NT2/D1 (cell line): ENCODE results near the genes RAB15 and RAD51B.

DNA sequence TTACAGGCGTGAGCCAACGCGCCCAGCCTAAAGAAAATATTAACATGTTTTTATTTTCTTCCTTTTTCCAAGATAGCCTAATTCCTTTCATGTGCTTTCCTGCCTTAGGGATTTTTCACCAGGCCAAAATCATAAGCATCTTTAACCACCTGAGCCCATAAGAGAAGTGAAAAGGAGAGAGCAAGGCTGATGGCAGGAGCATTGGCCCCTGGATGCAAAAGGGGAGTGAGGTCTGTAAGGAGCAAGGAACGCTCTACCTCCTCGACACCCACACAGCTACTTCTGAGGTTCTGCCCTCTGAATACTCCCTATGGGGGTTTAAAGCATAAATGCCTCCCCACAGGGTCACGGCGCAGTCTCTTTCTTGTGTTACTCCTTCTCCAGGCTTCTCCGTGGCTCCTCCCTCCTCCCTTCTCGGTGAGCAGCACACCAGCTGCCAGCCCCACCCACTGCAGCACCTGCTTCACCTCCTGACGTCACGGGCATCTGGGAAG lies 67.4 kb downstream of the SPTB start:
- RRBS, 2 experiments: no CpG with 5 or more reads among the region's 11 CpGs

DNA sequence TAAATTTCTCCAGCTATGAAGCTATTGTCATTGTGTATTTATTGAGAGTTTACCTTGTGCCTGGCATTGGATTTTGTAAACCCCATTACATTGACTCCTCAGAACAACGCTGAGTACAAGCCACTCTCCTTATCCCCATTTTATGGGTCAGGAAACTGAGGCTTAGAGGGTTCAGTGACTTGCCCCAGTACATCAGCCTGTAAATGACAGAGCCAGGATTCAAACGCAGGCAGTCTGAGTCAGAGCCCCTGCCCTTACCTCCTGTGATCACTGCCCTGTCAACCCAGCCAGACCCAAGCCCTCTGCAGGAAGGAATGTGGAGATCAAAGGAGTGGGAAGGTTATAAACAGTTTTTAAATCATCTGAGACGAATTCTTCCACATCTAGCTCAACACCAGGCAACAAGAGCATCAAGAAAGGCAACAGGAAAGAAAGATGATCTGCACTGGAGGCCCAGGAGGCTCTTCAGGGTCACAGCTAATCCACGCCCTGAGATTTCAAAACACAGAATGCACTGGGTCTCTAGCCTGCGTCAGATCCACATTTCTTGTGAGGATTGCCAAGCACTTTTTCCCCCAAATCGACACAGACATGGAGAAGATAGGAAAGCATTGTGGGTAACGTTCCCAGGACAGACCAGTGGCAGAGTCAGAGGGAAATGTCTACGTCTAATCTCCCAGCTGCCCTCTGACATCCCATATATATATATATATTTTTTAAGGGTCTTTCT lies 38.5 kb downstream of the SPTB start:
- RRBS, 2 experiments: no CpG with 5 or more reads among the region's 8 CpGs

DNA sequence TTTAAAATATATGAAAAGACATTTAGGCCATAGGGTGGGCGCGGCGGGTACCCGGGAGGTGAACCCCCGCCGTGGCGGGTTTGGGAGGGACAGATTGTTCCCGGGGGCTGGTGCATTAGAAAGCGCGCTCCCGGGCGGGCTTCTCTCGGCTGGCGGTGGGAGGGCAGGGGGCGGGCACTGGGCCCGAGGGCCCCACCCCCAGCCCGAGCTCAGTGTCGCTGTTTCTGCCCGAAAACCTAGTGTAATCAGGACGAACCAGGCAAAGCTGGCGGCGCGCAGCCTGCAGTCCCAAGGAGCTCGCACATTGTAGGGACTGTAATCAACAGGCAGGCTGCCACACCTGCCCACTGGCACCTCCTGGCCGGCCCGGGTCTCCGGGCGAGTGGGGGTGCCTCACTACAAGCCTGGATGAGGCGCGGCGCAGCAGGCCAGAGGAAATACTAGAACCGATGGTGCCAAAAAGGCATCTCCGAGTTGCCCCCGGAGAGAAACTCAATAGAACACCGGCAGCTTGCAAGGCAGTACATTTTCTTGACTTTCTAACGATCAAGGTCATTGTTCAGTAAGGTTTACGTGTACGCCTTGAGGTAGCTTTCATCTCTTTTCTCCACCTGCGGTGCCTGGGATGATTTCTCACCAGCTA lies 767 bp upstream of the SPTB start:
- RRBS, 2 experiments: 2 to 3% methylated on average over 8 to 10 of the region's 39 CpGs

DNA sequence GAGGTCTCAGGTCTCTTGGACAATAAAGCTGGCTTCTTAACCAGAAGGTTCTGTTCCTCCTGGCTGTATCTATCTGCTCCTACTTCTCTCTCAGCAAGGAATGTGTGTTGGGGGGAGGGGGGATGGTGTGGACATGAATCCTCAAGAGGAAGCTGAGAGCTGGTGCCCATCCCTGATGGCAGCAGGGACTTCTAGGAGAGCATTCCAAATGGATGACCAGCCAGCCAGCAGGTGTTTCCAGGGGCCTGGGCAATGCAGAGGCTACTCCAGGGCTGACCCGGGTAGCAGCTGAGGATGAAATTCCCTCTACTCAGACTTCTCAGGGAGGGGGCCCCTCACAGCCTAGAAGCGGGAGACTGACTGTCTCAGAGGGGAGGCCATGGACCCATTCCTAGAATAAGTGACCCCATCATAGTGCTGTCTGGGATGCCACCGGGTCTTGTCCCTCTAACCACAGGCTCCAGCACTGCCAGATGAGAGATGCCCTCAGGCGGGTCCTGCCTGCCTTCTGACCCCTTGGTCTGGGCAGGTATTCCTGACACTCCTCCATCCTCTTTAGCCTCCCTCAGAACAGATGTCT lies 1.3 kb downstream of the RAB15 start:
- RRBS, 2 experiments: no CpG with 5 or more reads among the region's 4 CpGs

DNA sequence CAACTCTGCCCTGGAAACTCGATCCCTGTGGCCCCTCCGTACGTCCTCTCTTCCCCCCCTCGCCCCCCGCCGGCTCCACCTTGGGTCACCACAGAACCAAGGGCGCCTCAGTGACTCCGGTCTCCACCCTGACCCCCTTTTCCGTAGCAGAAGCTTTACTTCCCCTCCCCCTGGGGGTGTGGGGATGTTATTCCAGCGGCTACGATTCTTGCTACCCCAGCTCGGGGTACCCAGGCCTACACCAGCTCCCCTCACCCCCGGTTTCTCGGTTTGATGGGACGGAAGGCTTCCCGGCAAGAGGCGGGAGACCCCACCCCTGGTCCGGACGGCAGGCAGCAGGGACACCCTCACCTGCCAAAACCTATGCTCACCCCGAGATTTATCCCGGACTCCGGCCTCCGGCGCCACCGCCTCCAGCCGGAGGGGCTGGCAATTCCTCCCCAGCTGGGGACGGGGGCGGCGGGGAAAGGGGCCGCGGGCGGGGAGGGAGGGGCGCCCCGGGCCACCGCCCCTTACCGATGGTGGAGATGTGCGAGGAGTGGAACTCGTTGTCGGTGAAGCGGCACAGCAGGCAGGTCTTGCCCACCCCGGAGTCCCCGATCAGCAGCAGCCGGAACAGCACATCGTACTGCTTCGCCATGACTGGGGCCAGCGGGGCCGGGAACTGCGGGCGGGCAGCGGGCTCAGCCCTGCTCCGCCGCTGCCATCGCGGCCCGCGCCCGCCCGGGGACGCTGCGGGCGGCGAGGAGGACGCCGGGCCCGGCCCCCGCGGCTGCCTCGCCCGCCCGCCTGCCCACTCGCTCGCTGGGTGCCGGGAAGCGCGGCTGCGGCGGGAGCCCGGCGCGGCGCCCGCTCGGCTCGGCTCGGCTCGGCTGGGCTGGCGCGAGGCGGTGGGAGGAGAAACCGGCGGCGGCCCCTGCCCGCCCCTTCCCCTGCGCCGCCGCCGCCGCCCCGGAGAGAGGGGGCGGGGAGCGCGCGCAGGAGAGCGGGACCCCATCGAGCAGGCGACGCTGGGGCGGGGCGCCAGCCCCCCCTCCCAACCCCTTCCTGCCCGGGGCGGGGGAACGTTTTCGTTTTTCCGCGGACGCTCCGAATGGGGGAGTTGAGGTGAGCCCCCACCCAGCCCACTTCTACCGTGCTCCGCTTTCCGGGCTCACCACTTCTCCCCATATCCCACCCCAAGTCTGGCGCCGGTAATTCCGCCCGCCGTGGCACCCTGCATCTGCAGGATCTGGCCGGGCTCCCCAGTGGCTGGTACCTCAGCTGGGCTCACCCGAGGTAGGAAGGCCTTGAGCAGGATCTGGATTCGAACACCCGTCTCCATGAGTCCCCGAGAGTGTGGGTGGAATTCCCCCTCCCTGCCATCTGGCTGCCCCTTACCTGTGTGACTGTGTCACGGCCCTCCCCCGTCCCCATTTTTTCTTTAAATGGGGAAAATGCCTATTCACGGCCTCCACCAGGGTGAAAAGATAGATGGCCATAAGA lies at the start of gene RAB15:
Gene RAB15 (minus strand): TSS at position 900 of the 1,485 bp plus-strand sequence.
- RRBS, 2 experiments: 2% methylated on average over 84 to 86 of the region's 133 CpGs

DNA sequence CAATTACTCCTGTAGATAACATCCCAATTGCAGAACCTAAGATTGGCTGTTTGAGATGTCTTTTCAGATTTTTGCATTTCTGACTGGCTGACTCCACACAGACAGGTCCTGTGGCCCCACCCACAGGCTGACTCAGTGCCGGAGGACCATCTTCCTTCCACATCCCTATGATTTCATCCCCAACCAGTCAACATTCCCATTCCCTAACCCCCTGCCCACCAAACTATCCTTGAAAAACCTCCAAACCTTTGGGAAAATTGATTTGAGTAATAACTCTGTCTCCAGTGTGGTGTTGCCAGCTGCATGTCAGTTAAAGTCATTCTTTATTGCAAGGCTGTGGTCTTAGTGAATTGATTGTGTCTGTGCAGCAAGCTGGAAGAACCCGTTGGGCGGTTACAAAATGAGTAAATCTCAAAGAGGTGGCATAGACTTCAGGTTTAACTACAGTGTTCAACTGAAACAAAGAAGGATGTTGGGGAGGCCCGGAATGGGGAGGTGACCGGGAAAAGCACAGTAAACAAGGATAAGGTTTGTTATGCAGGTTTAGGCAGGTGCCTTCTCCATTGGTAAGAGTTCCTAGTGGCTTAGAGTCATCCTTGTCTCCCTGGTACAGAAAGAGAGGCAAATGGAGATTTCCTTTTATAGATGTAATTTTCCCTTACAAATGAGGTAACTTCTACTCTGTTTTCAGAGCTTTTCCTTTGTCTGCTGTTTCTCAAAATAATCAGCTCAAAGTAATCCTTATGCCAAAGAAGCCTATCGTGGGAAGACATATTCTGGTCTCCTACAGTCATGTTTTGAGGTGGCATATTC lies 10.7 kb downstream of the FNTB start:
- RRBS, 2 experiments: no CpG with 5 or more reads among the region's 6 CpGs

GRCh38 chr14:65044405-65045021 lies 57.8 kb downstream of the MAX start:
- RRBS, 2 experiments: no CpG with 5 or more reads among the region's 14 CpGs

DNA sequence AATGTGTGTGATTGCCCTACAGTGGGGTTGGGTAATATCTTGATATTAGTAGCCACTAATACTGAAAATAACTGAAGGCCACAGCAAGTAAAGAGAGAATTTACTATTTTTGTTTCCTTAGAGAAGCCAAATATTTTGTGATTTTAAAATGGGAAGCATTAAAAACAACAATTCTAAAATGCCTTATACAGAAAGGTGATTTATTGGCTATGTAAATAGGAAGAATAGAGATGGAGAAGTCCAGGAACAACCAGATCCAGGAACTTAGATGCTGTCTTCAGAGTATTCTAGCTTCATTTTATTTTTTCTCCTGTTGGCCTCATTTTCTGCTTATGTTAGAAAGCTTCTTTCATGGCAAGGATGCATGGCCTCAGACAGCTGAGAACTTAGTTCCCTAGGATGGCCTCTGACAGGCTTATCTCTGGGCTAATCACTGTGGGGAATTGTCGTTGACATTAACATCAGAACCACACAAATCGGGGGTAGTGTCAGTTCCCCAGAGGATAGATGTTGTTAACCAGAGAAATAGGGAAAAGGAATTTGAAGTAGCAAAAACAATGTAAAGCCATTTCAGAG lies 21.5 kb downstream of the FUT8 start:
- RRBS, 2 experiments: no CpG with 5 or more reads among the region's 2 CpGs

DNA sequence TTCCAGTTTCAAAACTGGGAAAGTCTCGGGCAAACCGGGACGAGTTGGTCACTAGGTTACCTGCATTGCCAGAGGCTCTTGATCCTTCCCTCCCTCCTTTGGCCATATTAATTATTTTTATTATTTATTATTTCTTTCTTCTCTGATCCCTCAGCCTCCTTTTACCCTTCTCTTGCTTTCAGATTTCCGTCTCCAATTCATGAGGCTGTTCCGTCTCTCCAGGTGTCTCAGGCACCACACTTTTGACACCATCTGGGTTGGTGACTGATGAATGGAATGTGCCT lies 523.7 kb upstream of the CCDC196 start:
- RRBS, 2 experiments: no CpG with 5 or more reads among the region's 5 CpGs

- RRBS, 2 experiments: no CpG with 5 or more reads among the region's 3 CpGs
These were observed 377.7 kb upstream of the CCDC196 start for GRCh38 chr14:66108501-66108855.

GRCh38 chr14:67427054-67427502 lies 15.1 kb upstream of the PLEK2 start:
- RRBS, 2 experiments: no CpG with 5 or more reads among the region's 21 CpGs

DNA sequence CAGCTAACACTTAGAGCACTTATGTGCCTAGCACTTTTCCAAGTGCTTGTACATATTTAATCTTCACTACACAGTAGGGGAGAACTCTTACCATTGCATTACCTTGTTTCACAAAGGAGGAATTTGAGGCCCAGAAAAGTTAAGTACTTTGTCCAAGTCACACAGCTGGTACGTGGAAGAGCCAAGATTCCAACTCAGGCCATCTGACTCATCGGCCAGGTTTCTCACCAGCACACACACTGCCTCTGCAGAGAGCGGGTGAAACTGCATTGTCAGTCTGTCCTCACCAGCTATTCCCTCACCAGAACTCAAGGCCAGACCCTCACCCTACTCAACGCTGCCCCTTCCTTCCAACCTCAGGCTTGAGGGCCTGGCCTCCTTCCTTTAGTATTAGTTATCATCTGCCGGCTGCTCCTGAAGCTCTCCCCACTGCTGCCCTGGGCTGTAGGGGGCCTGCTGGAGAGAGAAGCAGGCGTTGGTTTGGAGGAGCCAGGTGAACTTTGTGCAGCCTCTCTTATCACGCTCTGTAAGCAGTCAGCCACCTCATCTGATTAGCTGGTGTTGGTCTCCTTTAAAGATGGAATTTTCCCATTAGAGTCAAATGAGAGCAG lies 16.5 kb upstream of the PLEK2 start:
- RRBS, 2 experiments: no CpG with 5 or more reads among the region's 7 CpGs

- RRBS, 2 experiments: no CpG with 5 or more reads among the region's 2 CpGs
These were observed 1.0 kb downstream of the ARG2 start for GRCh38 chr14:67620787-67621071.

- RRBS, 2 experiments: no CpG with 5 or more reads among the region's 13 CpGs
These were observed 37.1 kb downstream of the RDH12 start for GRCh38 chr14:67738514-67739537.

DNA sequence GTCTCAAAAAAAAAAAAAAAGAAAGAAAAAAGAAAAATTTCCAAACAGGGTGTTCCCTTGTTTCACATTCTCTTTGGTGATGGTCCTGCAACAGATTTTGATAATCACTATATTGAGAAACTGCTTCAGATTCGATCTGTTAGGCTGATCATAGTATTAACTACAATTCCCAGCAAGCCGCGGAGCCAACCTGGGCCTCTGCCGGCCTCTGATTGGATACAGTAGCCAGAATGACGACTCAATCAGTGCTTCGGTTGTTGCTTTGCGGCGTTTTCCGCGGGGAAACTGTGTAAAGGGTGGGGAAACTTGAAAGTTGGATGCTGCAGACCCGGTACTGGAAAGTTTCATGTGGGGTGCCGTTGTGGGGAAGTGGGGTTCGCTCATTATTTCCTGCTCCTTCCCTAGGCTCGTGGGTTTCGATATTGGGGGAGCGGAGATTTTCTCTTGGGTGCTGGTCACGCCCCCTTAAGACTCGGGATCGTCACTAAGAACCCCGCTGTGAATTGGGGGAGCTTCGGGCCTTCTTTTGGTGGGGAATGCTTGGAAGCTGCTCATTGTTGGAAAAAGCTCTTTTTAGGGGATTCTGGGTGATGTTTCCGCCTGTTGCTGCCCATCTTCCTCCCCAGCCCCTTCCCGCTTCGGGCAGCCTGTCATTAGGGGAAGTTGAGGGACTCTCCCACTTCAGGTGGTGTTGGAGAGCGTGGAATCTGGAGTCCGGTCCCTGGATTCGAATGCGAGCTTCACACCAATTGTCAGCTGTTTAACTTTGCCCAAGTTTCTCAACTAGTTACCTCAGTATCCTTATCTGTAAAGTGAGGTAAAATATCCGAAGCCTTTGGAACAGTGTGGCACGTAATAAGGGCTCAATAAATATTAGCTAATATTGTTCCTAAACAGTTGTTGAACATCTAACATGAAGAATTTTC lies at the start of gene RAD51B:
Gene RAD51B (plus strand): TSS at position 257 of the 926 bp plus-strand sequence.
- RRBS, 2 experiments: no CpG with 5 or more reads among the region's 30 CpGs

DNA sequence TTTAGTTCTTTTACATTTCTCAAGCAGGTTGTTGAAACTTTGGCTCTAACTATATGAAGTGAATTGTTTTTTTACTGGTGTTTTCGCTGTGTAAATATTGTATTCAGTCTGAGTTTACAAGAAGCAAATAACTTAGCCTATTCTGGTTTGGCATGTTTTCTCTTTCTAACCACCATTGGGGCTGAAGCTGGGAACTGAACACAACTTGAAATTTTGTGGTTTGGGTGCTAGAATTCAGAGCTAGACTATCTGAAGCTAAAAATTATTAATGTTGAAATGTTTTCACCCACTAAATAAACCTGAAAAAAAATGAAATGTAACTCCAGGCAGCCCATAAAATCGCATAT lies 37.2 kb downstream of the RAD51B start:
- RRBS, 2 experiments: no CpG with 5 or more reads among the region's 2 CpGs

DNA sequence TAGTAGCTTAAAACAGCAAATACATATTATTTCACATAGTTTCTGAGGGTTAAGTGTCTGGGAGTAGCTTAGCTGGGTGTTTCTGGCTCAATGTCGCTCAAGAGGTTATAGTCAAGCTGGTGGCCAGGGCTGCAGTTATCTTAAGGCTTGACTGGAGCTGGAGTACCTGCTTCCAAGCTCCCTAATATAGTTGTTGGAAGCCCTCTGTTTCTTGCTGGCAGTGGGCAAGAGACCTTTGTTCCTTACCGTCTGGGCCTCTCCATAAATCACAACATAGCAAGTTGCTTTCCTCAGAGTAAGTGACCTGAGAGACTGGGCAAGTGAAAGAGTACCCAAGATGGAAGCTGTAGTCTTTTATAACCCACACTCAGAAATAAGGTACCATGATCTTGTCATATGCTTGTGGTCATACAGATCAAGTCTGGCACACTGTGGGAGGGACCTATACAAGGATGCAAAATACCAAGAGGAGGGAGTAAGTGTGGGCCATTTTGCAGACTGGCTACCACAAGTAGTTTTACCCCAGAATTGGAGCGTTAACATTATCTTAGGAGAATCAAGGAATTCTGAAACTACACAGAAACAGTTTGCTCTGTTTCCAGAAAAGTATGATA lies 66.8 kb downstream of the RAD51B start:
- RRBS, 2 experiments: no CpG with 5 or more reads among the region's 3 CpGs

DNA sequence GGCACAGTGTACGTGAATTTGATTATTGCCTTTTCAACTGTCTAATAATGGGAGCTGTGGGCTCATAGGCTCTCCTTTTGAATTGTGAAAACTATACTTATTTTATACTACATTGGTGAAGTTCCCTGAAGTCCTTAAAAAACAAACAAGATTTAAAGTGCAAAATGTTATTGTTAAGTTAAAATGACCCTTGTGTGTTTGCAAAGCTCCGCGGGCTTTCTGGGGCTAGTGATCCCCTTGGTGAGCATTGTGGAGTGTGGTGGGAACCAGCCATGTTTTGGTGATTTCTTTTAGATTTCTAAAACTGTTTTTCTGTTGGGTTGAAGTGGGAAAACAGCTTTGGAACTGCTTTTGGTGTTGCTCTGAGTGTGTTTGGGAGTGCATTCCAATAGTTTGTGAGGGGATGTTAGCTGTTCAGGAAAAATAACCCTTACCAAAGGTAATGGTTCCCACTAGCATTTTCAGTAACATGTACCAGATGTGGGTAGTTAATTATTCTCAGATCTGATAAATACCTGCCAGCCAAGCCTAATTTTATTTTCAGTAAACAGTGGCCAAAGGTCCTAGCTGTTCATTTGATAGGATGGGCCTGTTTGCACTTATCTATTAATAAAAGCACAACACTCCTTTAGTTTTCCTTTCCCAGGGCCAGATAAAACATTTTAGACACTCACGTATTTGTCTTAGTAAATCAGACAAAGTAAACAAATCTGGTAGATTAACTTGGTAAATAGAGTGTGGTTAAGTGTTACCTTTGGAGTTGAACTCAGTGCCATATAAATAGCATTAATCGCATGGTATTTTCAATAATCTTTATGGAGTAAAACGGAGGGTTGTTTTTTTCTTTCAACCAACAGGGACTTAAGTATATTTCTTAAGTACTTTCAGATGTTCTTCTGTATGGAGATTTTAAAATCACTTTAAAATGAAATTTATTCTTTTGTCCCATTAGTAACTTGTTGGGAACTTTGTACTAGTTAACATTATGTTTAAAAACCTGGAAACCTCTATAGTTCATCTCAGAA lies 345.1 kb downstream of the RAD51B start:
- RRBS, 2 experiments: no CpG with 5 or more reads among the region's 6 CpGs

DNA sequence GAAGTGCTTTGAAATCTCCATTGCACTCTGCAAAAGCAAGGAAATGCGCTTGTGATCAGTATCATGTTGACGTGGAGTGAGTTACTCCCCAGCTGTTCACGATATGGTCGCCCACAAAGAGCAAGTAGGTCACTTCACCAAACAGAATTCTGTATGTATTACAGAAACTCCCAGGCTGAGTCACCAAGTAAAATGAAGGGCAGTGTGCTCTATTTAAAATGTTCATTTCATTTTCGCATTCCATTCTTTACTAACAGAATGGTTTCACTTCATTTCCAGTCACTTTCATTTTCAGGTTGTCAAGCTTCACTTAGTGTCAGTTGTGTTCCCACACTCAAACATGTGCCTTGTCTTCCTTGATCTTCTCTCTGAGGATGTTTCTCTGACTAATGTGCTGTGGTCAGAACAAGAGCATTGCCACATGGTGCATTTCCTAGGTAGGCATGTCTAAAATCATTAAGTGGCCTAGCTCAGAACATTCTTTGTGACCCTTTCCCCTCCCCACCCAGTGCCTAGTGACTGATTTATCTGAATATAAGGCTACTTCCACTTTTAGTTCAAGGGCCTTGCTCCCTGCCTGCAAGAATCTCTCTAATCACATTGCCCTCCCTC lies 391.2 kb downstream of the RAD51B start:
- RRBS, 2 experiments: no CpG with 5 or more reads among the region's 5 CpGs

- RRBS, 2 experiments: no CpG with 5 or more reads among the region's 2 CpGs
These were observed 412.9 kb downstream of the RAD51B start for GRCh38 chr14:68232196-68233142.